Measurements from ENCODE around the genes IRF2BP1 and NOVA2.

DNA sequence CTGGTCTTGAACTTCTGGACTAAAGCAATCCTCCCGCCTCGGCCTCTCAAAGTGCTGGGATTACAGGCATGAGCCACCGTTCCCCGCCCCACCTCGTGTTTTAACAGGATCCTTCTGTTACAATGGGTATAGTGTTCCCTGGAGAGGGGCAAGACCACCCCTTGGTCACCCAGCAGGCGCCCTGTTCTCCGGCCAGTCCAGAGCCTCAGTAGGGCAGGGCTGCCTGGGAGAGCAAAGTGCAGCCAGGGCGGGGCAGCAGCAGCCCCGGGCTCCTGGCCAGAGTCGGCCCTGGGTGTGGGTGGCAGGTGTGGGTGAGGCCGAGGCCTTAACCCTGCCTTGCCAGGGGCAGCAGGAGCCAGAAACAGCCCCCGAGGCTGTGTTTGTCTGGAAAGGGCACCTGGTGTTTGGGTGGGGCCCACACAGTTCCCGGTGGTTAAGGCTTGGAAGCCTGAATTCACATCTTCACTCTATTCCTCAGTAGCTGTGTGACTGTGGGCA, 7.2 kb downstream of the VASP start:
- PRO-cap = no peak

- PRO-cap = no peak
Observed at GRCh38 chr19:45532177-45532784, 25.0 kb downstream of the VASP start.

- PRO-cap = no peak
Observed at GRCh38 chr19:45553345-45553818, 31.2 kb downstream of the OPA3 start.

DNA sequence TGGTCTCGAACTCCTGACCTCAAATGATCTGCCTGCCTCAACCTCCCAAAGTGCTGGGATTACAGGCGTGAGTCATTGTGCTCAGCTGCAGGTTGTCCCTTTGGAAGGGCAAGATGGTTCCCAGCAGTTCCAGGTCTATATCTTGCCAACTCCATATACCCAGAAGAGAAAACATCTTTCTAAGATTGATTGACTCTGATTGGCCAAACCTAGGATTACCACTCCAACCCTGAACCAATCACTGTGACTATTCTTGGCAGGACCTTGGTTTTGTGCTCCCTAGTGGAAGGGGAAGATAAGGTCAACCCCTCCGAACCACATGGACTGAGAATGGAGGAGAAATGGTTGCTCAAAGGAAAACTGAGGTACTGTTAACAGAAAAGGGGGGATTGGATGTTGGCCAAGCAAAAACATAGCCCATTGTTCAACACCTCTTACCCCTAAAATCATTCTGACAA, 6.2 kb downstream of the MEIOSIN start:
- PRO-cap = no peak

DNA sequence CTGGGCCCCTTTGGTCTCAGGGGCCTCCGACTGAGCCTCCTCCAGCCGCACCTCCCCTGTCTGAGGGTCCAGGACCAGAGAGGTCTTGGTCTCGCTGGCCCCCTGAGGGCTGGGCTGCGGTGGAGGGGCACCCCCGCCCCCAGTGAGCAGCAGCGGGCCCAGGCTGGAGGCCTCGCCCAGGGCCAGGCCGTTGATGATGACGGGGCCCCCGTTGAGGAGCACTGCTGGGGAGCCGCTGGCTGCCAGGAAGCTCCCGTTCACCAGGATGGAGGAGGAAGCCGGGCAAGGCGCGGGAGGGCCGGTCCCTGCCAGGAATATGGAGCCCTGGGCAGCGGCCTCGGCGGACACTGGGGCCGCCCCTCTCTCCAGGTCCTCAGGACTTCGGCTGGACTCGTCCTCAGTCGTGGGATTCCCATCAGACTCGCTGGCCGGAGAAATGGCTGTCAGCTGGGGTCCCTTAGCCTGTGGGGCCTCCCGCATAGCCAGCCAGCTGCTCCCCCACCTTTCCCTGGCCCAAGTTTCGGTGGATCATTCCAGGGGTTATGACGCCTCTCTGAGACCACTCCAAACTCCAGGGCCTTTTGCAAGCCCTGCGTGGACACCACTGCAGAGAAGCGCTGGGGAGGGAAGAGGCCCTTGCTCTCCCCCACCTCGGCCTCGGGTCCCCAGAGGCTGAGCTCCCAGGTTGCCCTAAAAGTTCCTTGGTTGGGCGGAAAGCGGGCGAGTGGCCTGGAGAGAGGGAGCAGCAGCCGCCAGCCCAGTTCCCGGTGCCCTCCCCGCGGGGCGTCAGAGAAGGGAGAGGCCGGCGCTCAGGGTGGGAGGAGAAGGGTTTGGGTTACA, 2.1 kb downstream of the SIX5 start:
- PRO-cap = bidirectional peak, plus-strand start outside the sequence, minus-strand start at position 769 of the sequence

GRCh38 chr19:45771430-45772092, 2.5 kb upstream of the SIX5 start:
- PRO-cap = bidirectional peak, plus-strand start at chr19:45771921, minus-strand start at chr19:45771917

- PRO-cap = bidirectional peak, plus-strand start at chr19:45781716, minus-strand start at chr19:45781613
Observed at GRCh38 chr19:45781444-45782151, 692 bp downstream of the DMPK start.

DNA sequence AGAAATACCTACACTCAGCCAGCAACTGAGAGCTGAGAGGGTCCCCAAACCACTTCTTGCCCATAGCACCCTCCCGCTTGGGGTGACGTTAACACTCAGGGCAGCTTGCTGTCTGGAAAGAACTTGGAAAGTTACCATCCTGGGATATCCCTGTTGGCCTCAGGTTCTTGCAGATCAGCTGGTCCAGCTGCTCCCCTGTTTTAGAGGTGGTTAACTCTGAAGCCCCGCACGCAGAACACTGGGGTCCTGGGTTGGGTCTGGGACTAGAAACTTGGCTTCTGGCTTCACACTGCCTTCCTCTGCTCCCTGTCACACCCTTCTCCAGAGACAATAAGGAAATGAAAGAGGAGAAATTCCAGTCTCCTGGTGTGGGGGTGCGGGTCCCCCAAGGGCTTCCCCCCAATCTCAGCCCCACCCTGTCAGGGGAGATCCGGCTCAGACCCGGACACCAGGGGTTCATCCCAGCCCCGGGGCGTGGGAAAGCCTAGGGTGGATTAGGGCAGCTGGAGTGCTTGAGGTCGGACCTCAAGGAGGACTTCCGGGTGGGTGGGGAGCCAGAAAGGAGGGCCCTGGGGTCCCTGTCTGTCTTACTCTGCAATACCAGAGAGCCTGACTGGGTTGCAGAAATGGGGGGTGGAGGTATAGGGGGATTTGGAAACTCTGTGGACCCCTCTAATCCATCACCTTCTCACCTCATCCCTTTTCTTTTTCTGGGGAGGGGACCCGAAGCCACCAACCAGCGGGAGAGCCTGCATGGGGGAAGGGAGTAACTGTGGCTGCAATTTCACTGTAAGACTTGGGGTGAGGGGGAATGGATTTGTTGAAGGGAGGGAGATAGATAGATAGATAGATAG, 2.7 kb downstream of the FOXA3 start:
- PRO-cap = no peak

DNA sequence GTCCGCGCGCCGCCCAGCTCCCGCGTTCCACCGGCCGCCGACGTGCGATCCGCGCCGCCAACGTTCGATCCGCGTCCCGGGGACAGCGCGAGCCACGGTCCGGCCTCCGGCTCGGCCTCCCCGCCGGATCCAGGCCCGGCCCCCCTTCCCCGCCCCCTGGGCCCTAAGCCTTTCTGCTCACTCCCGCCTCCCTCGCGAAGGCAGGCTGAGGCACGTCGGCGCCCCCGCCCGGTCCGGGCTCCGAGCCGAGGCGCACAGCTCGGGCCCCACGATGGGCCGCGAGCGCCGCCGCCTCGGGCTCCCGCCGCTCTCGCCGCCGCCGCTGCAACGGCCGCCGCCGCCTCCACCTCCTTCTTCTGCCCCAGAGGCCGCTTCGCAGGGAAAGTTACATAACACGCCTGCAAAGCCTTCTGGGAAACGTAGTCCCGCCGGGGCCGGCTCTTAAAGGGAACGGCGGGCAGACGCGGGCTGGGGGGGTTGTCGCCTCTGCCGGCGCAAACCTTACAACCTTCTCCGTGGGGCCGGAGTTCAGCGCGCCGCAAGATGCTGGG, at the start of gene IRF2BP1:
Gene IRF2BP1, minus strand, starts transcription at position 360 of the 551 bp plus-strand sequence.
- PRO-cap = bidirectional peak, plus-strand start at position 444 of the sequence, minus-strand start at position 358 of the sequence

DNA sequence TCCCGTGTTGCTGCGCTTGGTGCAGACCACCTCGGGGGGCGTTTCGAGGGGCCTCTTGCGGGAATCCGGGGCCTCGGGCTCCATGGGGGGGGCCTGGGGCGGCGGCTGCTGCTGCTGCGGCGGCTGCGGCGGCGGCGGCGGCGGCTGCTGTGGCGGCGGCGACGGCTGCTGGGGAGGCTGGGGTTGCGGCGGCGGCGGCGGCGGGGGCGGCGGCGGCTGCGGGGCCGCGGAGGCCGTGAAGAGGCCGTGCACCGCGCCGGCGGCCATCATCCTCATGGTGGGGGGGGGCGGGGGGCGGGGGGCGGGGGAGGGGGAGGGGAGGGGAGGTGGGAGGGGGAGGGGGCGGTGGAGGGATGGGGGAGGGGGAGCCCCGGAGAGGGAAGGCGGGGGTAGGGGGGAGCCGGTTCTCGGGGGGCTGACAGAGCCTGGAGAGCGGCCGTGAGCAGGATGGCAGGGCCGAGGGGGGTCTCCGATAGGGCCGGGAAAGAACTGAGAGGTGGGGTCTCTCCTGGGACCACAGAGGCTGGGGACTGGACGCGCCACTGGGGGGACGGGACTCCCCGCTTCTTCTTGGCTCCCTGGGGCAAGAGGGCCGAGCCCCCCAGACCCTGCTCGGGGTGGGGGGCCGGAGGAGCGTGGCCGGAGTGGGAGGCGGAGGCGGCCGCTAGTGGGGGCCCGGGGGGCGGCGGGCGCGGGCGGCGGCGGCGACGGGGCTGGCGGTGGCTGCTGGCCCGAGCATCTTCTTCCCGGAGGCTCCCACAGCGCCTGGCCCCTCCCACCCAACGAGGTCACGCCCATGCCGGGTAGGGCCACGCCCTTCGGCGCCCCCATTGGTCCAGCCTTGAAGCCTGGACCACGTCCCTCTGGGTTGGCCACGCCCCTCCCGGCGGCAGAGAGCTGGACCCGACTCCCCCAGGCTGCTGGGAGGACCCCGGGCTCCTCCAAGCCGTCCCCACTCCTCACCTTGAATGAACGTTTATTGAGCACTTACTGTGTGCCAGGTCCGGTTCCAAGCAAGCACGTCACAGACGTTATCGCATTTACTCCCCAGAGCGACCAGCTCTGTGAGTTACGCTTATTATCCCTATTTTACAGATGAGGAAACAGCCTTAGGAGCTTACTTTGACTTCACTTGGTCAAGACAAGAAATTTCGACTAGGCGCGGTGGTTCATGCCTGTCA, at the start of gene NOVA2:
Gene NOVA2, minus strand, starts transcription at position 598 of the 1,181 bp plus-strand sequence.
- PRO-cap = unidirectional peak, minus-strand start at position 748 of the sequence

GRCh38 chr19:46015849-46016246, 7.0 kb downstream of the PGLYRP1 start:
- PRO-cap = no peak

- PRO-cap = unidirectional peak, minus-strand start at chr19:46016778; unidirectional peak, minus-strand start at chr19:46016831
Observed at GRCh38 chr19:46016526-46017177, 6.2 kb downstream of the PGLYRP1 start.

GRCh38 chr19:46076792-46077426, 36.1 kb upstream of the IGFL4 start:
- PRO-cap = no peak

GRCh38 chr19:46131943-46132335, 7.5 kb upstream of the IGFL3 start:
- PRO-cap = no peak

GRCh38 chr19:46132748-46133884, 8.6 kb upstream of the IGFL3 start:
- PRO-cap = no peak

DNA sequence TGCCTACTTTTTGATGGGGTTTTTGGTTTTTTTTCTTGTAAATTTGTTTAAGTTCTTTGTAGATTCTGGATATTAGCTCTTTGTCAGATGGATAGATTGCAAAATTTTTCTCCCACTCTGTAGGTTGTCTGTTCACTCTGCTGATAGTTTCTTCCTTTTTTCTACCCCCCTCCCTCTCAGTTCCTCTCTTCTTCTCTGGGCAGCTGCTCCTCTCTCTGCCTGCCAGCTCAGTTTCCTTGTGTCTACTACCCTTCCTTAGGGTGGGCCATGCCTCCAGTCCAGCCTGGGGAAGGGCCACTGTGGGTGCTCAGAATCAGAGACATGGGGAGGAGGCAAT, 37.0 kb downstream of the IGFL2 start:
- PRO-cap = no peak

- PRO-cap = no peak
Observed at GRCh38 chr19:46348444-46349191, 1.7 kb downstream of the PPP5C start.

DNA sequence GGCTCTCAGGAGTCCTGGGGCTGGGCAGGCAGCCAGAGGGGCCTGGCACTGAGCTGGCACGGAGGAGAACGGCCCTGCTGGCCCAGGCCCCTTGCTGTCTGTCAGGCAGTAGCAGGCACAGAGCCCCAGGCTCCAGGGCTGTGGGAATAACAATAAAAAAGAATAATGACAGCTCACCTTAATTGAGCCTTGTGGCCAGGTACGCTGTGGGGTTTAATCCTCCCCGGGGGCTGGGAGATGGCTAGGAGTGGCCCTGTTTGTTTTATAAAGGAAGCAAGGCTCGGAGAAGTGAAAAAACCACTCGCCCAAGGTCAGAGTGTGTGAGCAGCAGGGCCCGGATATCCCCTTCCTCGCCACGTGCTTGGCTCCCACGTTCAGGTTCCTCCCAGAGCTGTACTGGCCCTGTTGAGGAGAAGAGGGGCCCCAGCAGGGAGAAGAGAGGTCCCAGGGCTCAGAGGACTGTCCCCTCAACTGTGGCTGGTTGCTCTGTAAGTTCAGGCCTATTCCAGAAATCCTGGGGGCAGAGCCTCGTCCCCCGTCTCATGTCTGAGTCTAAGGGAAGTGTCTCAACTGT, 3.7 kb downstream of the PPP5C start:
- PRO-cap = no peak

DNA sequence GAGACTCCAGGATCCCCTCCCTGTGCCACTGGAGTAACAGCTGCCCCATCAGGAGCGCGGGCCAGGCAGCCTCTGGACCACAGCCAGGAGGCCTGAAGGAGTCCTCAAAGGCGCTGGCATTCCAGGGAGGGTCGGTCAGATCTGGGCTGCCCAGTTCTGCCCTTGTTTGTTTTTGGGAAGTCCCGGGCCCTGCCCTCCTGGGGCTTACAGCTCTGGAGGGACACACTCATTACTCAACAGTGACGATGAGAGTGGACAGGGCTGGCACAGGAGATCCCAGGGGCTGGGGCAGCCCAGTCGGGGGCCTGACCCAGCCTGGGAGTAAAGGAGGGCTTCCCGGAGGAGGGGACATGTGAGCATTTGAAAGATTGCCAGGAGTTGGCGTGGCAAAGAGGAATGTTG, 4.7 kb downstream of the PPP5C start:
- PRO-cap = no peak

DNA sequence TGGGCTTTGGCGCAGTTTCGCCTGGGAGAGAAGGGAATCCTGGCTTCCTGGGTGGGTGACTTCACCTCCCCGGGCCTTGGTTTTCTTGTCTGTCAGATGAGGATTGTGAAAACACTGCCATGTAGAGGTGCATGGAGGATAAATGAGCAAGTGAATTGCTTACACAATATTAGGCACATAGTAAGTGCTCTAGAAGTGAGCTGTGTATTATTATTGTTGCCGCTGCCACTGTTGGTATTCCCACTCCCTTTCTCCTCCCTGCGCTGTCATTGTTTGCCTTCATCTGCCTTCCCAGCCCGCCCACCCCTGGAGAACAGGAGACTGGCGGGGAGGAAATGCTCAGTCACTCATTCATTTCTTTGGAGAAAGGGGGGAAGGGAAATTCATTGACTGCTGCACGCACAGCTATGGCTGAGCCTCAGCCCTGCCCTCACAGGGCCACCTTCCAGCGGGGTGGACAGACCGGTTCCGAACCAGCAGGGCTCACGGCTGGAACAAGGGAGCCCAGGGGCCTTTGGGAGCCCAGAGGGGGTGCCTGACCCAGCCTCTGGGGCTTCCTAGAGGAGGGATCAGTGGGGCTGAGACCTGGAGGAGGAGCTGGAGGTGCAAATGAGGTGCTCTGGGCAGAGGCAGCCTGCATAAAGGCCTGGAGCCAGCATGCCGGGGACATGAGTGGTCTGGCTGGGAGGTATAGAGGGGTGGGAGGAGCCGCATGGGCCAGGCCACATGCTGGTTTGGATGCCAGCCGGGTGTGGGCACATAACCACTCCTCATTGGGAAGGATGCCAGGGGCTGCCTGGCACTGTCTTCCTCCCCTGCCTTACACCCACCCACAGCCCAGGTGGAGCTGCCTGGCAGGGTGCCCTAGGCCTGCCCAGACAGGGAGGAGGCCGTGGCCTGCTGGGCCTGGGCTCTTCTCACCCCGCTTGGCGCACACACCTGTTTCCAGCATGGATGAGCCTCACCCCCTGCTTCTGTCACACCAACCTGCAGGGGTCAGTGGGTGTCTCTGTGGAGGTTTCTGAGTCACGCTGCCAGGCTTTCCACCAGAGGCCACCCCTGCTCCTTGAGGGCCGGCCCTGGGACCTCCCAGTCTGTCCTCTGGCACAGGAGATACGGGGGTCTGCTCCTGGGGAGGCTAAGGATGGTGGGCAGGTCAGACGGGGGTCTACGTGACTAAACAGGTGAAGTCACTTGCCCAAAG, 26.8 kb downstream of the PPP5C start:
- PRO-cap = bidirectional peak, plus-strand start at position 460 of the sequence, minus-strand start at position 285 of the sequence; bidirectional peak, plus-strand start at position 669 of the sequence, minus-strand start at position 640 of the sequence